ENCODE measurements around a stretch of chr6.

- PRO-cap, result no peak
These were observed 39.3 kb downstream of the GSTA2 start for GRCh38 chr6:52723901-52724520.

- PRO-cap, result no peak
These were observed 66.0 kb downstream of the ELOVL5 start for GRCh38 chr6:53282669-53283156.

GRCh38 chr6:53347130-53347736, 1.5 kb downstream of the ELOVL5 start:
- PRO-cap, result bidirectional peak, plus-strand start at chr6:53347806, minus-strand start at chr6:53347587

GRCh38 chr6:53347737-53348664, 749 bp downstream of the ELOVL5 start:
- PRO-cap, result bidirectional peak, plus-strand start at chr6:53347806, minus-strand start at chr6:53347587; bidirectional peak, plus-strand start at chr6:53348183, minus-strand start at chr6:53348061

DNA sequence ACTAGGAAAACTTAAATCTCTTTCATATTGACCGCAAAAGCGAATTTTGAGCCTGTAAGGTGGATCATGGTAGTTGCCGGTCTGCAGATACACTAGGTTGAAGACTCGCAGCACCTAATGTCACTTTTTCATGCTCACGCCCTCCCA, 940 bp downstream of the GCLC start:
- PRO-cap, result no peak

DNA sequence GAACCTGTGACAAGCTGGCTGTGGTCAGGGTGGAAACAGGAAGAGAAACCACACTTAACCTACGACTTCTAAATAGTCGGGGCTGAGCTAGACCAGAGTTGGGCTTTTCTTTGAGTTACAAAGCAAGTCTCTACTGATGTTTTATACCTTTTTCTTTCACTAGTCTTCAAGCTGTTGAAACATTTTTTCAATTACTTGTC, 18.1 kb downstream of the KLHL31 start:
- PRO-cap, result unidirectional peak, plus-strand start at position 71 of the sequence

GRCh38 chr6:53651396-53652482, 13.8 kb downstream of the KLHL31 start:
- PRO-cap, result bidirectional peak, plus-strand start at chr6:53652249, minus-strand start at chr6:53652122

DNA sequence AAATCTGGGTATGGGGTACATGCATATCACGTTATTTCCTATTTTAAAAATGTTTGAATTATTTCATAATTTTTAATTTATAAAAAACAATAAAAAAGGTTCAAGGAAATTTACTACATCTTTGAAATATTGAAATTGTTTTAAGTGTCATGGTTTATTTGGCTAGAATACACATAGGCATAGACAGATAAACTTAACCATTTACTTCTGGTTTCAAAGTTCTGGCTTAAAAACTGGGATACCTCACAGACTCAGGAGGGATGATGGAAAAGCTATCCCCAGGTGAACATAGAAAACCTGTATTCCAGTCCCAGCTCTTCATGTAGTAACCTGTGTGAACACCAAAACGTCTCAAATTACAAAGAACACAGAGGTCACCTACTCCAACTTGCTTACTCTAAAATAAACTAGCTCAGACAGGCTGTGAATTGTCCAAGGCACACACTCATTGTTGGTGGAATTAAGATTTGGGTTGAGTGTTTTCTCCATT, 48.5 kb upstream of the LRRC1 start:
- PRO-cap, result no peak

- PRO-cap, result no peak
These were observed 42.0 kb upstream of the LRRC1 start for GRCh38 chr6:53752801-53753141.

- PRO-cap, result no peak
These were observed 16.3 kb downstream of the LRRC1 start for GRCh38 chr6:53810960-53811681.

DNA sequence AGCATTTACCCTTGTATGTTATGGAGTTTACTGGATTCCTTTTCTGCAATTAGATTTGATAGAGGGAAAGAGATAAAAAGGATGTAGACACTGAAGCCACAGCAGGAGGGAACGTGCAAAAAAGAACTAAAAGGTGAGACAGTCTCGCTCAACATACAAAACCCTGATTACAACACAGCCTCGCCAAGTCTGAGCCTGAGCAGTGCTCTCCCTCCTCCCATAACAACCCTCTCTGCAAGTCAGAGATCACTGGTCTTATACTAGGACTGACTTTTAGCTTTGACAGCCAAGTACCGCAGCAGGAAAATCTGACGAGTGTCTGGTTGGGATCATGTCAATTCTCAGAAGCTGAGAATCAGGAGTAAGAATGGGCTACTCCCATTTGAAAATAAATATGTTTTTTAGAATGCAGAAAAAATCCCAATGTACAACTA, 118.7 kb upstream of the COL21A1 start:
- PRO-cap, result unidirectional peak, minus-strand start at position 230 of the sequence

GRCh38 chr6:56400304-56400722, 152.9 kb upstream of the COL21A1 start:
- PRO-cap, result no peak

DNA sequence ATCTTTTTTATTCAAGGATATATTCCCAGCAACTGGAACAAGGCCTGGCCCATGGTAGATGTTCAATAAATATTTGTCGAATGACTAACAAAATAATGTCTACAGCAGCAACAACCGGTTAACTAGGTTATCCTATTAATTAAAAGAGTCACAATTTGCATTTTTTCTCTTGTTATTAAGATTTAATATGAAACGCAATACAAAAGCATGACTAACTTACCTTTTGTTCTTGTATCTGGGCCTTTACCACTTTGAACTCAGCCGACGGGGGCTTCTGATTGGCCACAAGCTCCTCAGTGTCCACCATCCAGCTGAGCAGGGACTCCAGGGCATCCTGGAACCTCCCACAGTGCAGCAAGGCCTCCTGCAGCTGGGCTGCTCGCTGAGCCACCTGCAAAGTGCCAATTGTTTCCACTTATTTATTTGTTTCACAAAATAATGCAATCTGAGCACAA, 287.5 kb upstream of the COL21A1 start:
- PRO-cap, result no peak

DNA sequence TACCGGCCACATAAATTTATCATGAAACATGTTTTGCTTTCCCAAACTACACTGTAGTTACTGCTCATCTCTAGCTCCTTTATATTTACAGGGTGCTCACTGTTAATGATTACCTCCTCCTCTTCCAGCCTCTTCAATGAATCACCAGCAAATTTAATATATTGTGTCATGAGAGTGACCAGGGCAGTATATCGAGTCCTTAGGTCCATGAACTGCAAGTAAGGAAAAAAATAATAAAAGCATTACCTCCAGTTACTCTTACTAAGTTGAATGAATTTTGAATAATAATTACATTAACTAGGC, 330.3 kb downstream of the DST start:
- PRO-cap, result no peak

- PRO-cap, result no peak
These were observed 239.6 kb downstream of the DST start for GRCh38 chr6:56714881-56715555.

DNA sequence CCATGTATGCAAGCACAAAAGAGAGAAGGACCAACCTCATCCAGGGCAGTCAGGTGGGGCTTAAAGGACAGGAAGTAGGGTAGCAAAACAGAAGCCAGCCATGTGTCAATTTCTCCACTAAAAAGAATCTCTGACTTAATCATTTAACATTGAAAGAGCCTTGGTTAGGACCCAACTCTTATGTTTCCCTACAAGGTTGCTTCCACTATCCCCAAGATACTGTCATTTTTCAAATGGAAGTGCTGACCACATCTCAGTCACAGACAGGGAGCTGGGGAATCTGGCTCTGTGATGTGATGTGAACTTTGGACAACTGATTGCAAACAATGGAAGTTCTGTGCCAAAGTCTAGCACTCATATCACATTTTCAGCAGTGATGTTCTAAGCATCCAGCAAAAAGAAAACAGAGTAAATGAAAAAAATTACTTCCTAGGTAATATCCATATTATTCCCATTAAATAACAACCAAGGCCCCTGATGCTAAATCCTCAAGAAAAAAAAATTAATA, 214.2 kb downstream of the DST start:
- PRO-cap, result no peak

GRCh38 chr6:56759596-56759905, 195.1 kb downstream of the DST start:
- PRO-cap, result unidirectional peak, plus-strand start at chr6:56759718

- PRO-cap, result no peak
These were observed 181.8 kb downstream of the DST start for GRCh38 chr6:56772843-56773273.

DNA sequence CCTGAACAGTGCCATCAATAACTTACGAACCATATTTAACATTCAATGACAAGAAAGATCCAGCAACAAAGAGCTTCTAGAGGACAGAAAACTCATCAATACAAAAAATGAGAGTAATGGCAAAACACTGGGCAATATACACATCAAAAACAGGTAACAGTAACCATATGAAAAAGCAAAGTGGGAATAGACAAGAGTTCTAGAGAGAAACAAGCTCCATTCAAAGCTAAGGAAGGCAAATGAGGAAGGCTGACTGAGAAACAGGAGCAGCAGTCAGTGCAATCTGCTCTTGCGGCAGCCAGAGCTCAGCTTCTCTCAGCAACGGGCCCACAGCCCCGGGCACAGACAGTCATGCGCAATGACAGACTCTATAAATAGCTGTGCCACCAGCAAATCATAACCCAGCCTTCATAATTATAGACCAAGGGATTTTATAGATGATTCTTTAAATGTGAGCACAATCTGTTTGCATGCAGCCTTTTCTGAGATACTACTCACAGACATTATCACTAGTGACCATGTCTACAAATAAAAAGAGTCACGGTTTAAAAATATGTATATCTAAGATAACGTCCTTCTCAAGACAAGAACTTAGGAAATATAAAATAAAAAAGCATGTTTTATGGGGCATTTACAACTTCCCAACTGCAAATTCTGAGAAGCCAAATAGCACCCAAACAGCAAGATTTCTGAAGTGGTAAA, 39.8 kb downstream of the DST start:
- PRO-cap, result no peak

DNA sequence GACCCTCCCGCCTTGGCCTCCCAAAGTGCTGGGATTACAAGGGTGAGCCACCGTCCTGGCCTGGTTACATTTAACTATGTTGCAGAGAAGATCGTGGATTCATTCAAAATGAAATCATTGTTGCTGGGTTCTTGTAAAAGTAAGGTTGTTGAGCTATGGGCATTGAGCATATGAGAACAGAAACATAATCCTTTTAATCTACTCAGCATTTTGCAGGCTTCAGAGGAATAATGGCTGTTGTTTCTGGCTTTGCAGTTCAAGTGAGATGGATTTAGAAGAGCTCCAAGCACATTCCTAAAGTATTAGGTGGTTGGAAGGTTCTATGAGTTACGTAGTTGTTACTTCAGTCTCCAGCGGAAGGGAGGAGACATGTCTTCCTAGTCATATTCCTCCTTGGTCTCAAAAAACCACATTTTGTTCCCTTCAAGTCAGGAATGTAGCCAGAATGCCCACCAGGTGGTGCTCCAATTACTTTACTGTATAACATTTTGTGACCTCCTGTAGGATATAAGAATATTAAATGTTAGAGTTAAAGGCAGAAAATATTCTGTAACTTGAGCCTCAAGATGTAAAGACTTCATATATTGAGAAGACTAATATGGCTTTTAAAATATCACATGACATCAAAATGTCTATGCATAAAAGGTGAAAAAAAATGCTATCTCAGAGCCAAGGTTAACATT, 45.8 kb upstream of the RAB23 start:
- PRO-cap, result no peak